GM12892 (cell line): ENCODE measurements around a stretch of chr18.

GRCh38 chr18:57712379-57713065 lies 90.6 kb downstream of the ATP8B1 start:
- RRBS = no CpG with 5 or more reads among the region's 4 CpGs

DNA sequence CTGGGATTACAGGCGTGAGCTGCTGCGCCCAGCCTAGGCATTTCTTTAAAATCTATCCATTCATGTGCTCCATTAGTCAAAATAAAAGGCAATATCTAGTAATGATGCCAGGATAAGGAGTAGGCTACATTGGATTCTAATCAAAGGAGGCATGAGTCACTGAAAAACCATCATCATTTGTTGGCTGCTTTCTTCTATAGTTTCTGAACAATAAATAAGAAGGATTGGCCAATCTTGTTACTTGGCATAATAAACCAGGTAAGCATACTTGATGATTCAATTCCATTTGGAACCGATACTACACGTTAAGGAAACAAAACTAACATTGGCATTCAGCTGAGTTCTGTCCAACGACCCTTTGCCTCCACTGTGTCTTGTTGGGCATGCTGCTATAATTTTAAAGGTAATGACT lies 27.2 kb downstream of the ATP8B1 start:
- RRBS = no CpG with 5 or more reads among the region's 5 CpGs

GRCh38 chr18:57802812-57803135 lies 341 bp downstream of the ATP8B1 start:
- RRBS = 3% methylated on average over 30 of the region's 37 CpGs

DNA sequence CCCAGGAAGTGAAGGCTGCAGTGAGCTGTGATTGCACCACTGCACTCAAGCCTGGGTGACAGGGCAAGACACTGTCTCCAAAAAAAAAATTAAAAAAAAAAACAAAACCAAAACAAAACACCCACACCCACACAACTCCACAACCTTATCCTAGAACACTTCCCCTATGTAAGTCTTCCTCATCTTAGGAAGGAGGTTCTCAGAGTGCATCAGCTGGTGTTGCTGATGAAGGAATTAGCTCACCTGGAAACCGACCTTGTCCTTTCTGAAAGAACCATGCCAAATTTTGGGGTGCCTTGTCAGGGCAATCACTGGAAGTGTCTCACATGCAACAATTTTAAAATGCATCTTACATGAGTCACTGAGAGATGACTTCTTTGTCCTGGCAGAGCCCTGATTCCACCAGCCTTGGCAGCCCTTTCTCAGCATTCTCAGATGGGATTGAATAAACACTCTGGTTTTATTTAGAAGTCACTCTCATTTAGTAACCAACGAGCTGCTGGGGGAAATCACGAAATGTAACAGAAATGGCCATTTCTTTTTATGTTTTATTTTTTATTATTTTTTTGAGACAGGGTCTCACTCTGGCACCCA lies 3.7 kb upstream of the ATP8B1 start:
- RRBS = no CpG with 5 or more reads among the region's 3 CpGs

DNA sequence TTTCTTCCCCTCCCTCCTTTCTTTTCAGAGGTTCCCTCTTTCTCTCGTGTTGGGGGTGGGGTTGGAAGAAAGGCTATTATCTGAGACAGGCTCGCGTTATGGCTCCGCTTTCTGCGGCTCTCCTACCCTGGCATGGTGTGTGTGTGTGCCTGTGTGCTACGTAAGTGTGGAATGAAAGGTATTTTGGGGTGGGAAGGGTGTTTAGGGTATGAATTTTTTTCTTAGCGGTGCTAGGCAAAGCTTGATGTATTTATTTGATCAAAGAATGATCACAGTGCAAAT lies 1.8 kb downstream of the NEDD4L start:
- RRBS = no CpG with 5 or more reads among the region's 7 CpGs

GRCh38 chr18:58047122-58048022 lies 3.3 kb downstream of the NEDD4L start:
- RRBS = no CpG with 5 or more reads among the region's 11 CpGs

DNA sequence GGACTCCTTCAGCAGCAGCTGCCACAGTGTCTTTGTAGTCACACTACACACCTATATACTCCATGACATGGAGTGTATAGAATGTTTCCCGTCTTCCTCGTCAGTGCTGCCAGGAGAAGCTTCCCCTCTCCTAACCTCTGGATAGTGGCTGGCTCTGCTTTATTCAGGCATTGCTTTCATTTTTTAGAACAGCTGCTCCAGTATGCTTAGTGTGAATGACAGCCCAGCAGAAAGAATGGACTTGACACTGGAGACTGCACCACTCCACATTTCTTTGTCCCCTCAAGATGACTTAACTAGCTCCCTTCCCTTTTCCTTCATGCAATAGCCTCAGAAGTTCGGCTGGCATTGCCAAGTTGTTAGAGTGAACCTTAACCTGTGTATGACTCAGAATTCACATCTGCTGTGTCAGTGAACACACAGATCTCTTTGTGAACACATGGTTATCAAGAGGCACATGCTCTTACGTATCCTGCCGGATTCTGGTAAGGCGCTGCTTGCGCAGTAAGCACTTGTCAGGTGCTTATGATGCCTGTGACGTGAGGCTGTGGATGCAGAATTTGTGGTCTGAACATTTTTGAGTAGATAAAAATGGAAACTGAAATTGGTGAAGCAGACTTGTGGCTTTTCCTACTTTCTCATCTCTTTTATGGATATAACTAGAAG lies 73.9 kb downstream of the NEDD4L start:
- RRBS = no CpG with 5 or more reads among the region's 8 CpGs

GRCh38 chr18:58202178-58202780 lies 158.3 kb downstream of the NEDD4L start:
- RRBS = no CpG with 5 or more reads among the region's 8 CpGs

GRCh38 chr18:58225069-58225391 lies 181.0 kb downstream of the NEDD4L start:
- RRBS = no CpG with 5 or more reads among the region's 2 CpGs

DNA sequence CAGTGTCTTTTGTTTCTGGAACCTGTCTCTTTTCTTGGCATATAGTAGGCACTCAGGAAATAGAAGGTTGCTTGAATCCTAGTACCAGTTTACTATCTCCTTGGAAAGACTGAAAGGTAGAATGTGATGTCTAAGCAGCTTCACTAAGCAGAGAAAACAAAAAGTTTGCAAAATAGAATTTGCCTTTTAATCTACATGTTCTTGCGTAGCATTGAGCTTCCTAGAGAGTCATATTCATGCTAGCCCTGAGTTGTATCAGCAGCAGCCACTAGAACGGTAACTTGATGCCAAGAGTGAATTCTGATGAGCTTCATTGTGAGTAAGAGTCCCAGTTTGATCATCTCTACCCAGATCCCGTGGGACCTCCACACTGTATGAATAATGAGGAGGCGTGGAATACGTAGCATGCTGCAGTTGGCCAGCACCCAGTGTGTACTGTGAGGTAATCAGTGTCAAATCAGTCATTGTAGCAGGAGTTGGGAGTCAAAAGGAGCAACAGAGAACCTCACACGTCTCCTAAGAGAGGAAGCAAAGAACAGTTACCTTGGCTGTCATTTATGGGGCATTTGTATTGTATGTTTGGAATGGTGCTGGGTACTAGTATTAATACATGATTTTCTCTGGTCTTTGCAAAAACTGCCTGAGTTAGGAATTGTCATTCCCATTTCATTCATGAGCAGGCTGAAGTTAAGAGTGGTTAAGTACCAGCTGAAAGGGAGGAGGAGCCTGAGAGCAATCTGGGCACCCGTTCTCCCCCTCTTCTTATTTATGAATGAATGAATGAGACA lies 197.9 kb downstream of the NEDD4L start:
- RRBS = no CpG with 5 or more reads among the region's 7 CpGs

- RRBS = no CpG with 5 or more reads among the region's 3 CpGs
Observed at GRCh38 chr18:58362703-58363092, 266.2 kb downstream of the ALPK2 start.

DNA sequence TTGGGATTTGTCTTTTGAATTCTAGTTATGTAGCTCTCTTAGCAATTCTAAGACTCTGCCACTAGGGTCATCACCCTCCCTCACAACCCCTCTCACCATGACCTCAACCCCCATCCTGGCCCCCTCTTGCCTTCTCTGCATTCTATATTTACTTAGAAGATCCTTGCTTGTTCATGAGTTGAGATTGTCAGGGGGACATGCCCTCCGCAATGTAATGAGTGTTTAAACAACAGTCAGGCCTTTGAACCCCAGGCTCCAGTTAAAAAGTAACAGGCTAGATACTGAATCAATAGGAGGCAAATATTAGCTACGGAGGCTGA lies 221.2 kb downstream of the ALPK2 start:
- RRBS = no CpG with 5 or more reads among the region's 2 CpGs

- RRBS = no CpG with 5 or more reads among the region's 9 CpGs
Observed at GRCh38 chr18:58536428-58537005, 92.4 kb downstream of the ALPK2 start.

DNA sequence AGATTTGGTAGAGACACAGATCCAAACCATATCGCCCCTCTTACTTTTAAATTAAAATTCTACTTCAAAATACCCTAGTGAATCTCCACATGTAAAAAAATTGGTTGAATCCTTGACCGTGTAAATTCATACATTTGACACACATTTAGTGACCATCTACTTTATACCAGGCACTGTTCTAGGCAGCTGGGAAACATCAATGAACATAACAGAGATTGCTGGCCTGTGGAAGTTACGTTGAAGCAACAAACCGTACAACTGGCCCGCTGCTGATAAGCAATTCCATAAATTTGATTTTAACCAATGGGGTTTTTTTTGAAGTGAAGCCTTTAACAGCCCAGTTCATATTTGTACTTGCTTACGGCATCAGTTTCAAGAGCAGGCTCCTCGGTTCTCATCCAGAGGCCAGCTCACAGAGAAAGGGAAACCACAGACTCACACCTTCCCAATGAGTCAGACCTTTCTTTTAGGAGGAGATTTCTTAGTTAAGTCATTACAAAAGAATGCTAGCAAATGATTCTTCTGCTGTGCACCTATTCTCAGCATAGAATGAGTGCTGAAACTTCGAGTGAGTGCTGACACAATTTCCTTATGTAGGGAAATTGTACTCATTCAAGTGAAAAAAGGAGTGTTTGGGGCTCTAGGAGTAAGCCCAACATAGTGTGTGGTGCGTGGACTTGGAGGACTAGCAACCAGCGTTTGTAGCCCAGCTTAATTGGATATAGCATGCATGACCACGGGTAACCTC lies 87.3 kb downstream of the ALPK2 start:
- RRBS = no CpG with 5 or more reads among the region's 11 CpGs

- RRBS = no CpG with 5 or more reads among the region's 10 CpGs
Observed at GRCh38 chr18:58556161-58556685, 72.7 kb downstream of the ALPK2 start.

DNA sequence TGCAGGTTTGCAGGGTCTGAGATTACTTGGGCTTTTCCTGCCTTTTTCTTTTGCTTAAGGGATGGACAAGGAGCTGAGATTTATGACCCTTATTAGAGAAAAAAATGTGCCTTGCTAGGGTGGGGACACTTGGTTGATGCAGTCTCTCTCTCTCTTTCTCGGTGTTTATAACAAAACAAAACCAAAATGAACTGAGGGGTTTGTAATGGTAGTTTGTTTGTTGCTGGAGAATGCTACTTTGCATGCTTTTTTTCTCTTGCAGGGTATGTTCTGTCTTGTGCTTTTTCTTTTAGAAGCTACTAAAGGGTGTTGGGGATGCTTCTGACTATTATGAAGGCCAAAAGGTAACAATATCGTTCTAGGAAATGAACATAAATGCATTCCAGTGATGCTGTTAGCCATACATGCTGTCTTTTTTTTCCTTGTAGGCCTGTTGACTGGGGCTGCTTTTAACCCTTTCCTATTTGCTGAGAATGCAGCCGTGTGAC lies 409 bp downstream of the ZNF532 start:
- RRBS = no CpG with 5 or more reads among the region's 3 CpGs

- RRBS = no CpG with 5 or more reads among the region's 10 CpGs
Observed at GRCh38 chr18:58997617-58998303, 133.1 kb downstream of the ZNF532 start.

DNA sequence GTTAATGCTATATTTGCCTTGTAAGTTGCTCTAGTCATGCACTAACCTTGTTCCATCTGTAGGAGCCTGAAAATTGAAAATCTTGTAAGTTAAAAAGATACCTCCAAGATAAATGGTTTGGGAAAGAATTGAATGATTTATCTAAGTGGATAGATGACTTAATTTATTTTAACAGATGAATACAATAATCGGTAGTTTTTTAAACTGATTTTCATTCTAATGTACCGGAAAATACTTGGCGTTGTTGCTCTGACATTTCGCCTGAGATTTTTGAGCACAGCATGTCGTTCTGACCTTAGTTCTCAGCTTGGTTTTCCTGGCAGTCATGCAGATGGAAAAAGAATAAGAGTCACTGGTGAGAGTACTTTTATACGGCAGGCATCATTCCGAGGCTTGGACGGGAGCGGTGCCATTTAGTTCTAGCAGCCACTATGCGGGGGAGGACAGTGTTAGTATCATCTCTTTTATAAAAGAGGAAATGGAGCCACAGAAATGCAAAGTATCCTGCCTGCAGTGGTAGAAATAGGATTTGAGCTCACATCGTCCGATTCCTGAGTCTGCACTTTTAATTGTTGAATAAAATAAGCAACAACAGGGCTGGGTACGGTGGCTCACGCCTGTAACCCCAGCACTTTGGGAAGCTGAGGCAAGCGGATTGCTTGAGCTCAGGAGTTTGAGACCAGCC lies 134.1 kb downstream of the ZNF532 start:
- RRBS = no CpG with 5 or more reads among the region's 15 CpGs

- RRBS = 3% methylated on average over 21 of the region's 61 CpGs
Observed at GRCh38 chr18:59269043-59269531, 4.2 kb downstream of the RAX start.

DNA sequence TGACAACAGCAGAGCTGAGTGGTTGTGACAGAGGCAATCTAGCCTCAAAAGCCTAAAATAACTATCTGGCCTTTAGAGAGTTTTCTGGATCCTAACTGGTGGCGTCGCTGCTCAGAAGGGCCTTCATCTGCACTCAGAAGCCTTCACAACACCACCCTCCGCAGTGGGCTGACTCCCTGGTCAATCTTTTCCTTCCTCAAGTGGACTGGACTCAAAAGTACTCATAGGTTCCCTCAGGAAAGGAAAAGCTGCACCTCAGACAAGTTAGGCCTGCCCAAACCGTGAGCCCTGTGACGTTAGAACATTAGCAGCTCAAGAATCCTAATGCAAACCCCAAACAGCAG lies 146.9 kb downstream of the CCBE1 start:
- RRBS = no CpG with 5 or more reads among the region's 5 CpGs